Measurements from ENCODE around the genes TOMM7, TRA2A, FAM221A, STK31 and OSBPL3.

DNA sequence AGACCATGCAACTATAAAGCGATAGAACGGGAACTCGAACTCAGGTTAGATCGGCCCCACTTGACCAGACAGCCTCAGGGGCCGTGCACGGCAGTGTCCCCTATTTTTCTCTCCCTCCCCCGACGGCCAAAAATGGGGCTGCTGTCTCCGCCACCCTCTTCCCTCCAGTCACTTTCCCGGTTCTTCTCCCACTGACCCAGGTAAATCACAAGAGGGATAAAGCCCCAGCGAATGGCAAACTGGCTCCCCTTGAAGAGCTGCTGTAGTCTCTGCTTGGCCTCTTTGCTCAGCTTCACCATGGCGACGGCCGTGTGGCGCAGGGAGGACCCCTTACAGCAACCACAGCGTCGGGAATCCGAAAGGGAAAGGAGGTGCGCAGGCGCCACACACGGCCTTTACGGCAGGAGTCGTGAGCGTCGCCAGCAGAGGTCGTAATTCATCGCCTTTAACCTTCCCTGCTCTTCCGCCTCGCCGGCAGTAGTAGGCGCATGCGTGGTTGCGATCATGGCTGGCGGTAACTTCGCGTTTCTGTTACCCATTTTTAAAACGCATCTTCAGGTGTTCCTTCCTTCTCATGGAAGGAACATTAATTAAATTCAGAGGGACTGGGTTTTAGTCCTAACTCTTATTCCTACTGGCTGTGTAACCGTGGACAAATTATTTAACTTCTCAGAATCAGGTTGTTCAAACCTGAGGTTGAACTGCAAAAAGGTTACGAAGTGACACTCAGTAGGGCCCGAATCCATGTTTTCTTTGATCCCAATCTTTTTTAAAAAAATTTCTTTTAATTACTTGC is at the start of gene TOMM7:
TOMM7 (minus strand) TSS at position 369 of the 796 bp plus-strand sequence.
- PRO-cap, 2 experiments = peak in 2 of 2 experiments; most common plus-strand start position 489 of the sequence (in 2); most common minus-strand start position 368 of the sequence (in 2)

- PRO-cap, 2 experiments = no peak in any of the 2 experiments
Observed at GRCh38 chr7:22994672-22995747, 18.9 kb downstream of the HYCC1 start.

DNA sequence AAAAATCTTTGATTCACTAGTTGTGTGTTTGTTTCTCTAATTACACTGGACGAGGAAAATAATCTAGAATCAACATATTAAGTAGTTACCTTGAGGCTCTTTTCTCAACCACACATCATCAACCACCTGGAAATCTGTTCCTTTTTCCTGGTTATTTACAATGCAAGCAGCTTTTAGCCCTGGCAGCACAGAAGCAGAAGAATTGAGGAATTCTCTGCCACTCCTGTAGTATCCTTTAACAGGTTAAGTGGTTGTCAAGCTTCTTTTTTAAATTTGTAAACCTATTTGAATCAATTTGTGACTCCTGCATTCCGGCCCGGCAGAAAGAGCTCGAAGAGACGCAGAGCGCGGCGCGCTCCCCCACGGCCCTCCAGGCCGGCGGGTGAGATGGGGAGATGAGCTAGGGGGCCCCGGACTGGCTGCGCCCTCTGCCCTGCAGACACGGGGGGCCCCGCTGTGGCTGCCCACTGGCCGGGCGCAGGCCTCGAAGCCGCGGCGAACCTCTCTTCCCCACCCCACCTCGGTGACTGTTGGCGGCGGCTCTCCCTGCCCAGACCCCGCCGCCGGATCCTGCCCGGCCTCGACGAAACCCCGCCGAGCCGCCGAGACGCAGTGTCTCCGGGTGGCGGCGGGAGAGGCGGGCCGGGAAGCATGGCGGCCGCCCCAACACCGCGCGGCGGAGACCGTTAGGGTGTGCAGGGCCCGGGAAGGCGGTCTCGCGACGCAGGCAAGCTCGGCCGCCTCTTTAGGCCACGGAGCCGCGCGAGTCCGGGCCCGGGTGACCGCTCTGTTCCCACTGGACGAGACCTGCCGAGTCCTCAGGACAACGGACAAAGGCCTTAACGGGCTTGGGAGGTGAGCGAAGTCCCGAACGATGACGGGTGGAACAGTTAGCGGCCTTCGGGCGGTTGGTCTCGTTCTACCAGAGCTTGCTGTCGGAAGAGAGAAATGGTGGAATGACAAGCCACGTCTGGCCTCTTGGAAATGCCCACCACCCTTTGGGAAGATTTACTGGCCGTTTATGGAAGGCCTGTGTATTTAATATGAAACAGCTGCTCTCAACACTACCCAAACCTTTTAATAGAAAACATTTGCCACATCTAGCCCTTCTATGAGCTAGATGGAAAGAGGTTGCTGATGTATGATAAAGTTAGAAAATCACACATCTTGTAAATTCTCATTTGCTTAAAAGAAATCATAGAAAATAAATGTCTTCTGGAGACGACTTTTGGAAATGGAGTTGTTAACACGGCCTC is 24.2 kb downstream of the NUP42 start:
- PRO-cap, 2 experiments = no peak in any of the 2 experiments

GRCh38 chr7:23490734-23491361 is 20.6 kb upstream of the IGF2BP3 start:
- PRO-cap, 2 experiments = no peak in any of the 2 experiments

DNA sequence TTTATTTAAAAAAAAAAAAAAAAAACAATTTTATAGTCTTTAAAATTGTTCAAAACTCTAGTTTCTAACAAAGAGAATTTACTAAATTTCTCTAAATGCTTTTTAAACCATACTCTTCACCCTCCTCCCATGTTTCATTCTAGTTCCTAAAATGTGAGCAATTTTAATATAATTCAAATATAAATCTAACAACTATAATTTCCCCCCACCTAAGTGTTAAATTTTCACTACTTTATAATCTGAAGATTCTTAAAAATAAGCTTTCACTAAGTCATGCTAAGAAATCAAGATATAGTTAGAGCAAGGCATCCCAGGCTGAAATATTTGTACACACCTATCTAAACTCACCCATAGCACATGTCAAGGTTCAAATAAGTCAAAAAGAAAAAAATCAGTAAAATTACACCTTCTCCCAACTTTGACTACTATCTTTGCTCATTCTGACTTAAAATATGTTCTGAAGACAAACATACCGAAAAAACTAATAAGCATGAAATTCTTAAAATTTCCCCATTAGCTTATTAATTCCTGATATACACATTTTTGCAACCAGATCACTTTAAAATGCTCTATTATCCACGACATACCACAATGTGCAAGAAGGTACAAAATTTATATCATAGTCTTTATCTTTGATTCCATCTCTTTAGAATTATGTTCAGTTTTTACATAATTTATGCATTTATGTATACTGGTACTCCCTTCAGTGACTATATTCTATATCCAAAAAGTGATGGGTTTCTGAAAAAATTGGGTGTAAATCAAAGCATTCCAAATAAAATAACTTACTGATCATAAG is 9.0 kb downstream of the TRA2A start:
- PRO-cap, 2 experiments = no peak in any of the 2 experiments

DNA sequence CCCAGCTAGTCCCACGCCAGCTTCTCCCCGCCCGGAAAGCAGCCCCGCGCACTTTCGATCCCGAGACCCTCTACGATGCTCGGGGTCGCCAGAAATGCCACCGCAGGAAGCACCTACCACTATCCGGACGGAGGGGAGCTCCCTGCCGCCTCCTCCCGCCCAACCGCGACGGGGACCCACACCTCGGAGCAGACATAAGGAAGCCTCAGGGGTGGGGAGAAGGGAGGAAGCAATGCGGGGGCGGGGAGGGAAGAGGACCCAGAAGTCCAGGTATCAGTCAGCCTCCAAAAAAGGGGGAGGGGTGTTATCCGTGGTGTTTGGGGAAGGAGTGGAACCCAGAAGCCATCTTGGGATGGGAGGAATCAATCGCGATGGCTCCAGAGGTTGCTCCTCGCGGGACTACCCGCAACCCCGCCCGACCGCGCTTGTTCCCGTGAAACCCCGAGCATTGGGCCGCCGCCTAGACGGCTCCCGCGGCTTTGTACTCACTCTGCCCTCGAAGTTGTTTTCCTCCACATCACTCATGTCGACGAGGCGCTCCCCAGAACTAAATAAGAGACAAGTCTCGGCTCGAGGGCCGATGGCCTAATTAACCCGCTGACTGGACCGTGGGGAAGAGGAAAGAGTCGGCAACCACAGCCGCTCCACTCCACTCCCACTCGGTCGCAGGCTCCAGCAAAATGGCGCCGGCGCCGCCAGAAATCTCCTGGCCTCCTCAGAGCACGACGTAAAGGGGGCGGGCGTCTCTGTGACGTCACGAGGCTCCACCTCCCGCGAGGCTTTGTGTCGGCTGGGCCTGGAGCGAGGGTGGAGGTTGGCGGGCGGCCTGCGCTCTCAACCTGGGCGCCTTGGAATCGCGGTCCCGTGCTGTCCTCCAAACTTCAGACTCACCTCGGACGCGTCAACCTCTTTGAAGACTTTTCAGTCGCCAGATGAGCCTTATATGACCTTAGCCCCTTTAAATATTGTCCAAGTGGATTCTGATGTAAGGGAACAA is at the start of gene TRA2A:
TRA2A (minus strand) TSS at position 682 of the 997 bp plus-strand sequence.
- PRO-cap, 2 experiments = peak in 2 of 2 experiments; most common plus-strand start position 448 of the sequence (in 1); most common minus-strand start position 681 of the sequence (in 2)

GRCh38 chr7:23679785-23680652 is at the start of gene FAM221A:
Gene FAM221A, plus strand, starts transcription at chr7:23680199.
- PRO-cap, 2 experiments = peak in 2 of 2 experiments; most common plus-strand start chr7:23680161 (in 2); most common minus-strand start chr7:23680025 (in 1)

DNA sequence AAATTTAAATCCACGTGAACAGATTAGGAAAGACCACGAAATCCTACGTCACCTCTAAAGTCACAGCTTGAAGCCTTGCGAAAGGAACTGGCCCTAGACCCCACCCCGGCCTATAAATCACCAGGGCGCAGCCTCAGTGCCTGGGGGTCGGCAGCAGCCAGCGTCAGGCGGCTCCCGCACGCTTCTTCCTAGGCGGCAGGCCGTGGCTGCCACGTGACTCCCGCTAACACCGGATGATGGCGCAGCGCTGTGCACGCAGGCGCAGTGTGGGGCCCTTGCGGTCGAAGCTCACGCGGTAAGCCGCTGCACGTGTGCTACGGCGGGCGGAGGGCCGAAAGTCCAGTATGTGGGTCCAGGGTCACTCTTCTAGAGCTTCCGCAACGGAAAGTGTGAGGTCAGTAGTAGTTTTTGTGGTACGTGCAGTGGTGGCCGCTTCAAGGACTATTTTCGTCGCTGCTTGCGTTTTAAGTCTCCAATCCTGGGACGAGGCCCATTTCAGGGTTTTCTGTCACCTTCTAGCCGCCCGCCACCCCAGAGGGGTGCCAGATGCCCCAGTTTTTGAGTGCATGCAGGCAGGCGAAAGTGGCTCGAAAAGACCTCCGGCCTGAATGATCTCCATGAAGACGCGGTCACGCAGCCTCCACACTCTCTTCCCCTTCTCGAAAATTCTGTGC is at the start of gene STK31:
STK31 (plus strand) TSS at position 278 of the 674 bp plus-strand sequence.
- PRO-cap, 2 experiments = no peak in any of the 2 experiments

GRCh38 chr7:24719022-24719351 is 38.3 kb downstream of the GSDME start:
- PRO-cap, 2 experiments = no peak in any of the 2 experiments

DNA sequence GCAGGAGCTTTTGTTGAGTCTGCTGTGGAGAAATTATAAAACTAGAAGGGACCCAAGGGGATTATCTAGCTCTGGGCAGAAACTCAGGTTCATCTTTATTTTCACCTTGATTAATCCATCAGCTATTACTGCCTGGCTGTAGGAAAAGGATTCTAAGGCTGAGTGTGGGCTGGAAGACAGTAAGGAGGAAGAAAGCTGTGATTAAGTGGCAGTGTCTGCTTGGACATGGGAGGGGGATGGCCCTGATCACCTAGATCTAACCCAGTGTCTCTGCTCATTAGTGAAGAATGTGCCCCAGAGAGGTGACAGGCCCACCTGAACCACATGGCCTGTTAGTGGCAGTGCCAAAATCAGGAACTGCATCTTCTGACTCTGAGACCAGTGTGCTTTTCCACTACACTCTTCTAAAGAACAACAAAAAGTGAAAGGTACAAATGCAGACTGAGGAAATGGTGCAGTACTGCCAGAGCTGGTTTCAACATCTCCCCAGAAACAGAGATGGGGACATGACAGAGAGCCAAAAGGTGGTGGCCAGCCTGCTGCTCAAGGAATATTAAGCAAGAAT is 30.3 kb downstream of the GSDME start:
- PRO-cap, 2 experiments = no peak in any of the 2 experiments

DNA sequence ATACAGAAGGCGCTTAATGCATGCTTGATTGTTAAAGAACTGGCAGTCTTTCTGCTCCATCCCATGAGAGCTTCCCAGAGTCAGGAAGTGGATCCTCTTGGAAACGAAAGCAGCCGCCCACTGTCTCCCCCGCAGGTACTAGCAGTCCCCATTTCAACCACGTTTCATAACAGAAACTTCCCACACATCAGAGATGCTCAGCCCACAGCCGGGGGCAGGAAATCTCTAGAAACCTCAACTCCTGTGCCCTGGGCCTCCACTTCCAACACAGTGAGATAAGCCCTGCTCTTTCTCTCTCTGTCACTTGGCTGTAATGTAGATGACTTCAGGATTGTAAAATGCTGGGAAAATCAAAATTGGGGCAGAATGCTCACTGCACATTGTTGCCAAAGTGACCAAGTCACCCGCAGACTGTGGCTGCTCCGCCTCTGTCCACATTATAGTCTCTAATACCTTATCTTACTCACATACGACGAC is 28.6 kb downstream of the GSDME start:
- PRO-cap, 2 experiments = no peak in any of the 2 experiments

- PRO-cap, 2 experiments = no peak in any of the 2 experiments
Observed at GRCh38 chr7:24826107-24826521, 68.8 kb upstream of the GSDME start.

DNA sequence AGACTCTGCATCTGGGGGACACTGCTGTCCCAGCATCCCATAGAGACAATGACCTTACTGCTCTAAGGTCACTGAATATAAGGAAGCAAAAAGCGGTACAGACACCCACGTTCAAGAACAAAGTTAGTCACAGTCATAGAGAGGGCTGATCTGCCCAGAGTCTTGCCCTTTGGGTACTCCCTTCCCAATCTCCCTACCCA is 76.3 kb upstream of the GSDME start:
- PRO-cap, 2 experiments = no peak in any of the 2 experiments

DNA sequence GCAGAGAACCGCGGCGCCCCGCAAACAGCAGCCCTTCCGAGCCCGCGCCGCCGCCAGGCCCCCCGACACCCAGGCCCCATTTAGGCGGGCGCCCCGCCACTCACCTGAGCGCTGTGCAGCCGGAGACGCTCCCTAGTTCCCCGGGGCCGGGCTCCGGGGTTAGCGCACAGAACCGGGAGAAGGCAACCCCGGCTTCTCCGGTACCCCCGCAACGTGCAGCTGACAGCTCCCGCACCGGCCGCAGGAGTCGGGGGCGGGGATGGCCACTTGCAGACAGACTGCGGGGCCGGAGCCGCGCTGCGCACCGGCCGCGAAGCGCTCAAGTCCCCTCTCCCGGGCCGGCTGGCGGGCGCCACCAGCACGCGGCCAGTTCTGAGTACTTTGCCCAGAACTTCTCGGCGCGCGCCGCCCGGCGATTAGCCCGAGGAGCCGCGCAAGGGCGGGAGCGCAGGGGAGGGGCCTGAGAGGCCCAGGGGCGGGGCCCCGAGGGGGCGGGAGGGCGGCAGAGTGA is at the start of gene OSBPL3:
OSBPL3 (minus strand) TSS at position 397 of the 511 bp plus-strand sequence.
- PRO-cap, 2 experiments = peak in 2 of 2 experiments; most common minus-strand start position 418 of the sequence (in 2)

- PRO-cap, 2 experiments = no peak in any of the 2 experiments
Observed at GRCh38 chr7:25123863-25124212, 1.2 kb downstream of the CYCS start.

DNA sequence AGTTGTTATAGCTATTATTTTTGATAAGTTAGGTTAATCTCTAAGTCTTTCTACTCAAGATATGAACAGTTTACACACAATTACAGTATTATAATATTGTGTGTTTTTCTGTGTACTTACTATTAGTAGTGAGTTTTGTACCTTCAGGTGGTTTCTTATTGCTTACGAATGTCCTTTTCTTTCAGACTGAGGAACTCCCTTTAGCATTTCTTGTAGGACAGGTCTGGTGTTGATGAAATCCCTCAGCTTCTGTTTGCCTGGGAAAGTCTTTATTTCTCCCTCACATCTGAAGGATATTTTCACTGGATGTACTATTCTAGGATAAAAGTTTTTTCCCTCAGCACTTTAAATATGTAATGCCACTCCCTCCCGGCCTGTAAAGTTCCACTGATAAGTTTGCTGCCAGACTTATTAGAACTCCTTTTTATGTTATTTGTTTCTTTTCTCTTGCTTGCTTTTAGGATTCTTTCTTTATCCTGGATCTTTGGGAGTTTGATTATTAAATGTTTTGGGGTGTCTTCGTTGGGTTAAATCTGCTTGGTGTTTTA is 1.7 kb upstream of the CYCS start:
- PRO-cap, 2 experiments = no peak in any of the 2 experiments

DNA sequence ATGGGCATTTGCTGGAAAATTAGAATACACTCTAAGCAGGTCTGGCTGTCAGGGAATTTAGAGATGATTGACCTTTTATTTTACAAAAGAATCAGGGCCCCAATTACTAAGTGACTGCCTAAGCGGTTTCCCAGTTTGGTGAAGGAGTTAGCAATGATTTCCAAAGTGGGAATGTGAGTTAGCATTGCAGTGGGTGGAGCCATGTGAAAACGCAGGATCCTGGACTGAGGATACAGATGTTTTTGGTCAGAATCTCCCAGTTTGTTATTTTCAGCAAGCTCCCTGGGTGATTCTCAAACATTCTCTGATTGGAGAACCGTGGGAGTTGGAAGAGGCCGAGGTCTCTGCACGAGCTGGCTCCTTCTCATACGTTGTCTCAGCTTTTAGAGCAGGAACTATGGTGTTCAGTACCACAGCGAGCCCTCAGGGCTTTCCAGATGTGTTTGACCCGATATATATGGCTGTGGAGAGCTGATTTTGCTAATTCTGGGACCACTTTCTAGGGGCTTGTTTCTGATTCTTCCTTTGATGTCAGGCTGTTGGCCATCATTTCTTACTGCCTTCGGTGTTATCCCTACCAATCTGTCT is 396.5 kb upstream of the NPVF start:
- PRO-cap, 2 experiments = peak in 2 of 2 experiments; most common plus-strand start position 367 of the sequence (in 2); most common minus-strand start position 145 of the sequence (in 1)

- PRO-cap, 2 experiments = no peak in any of the 2 experiments
Observed at GRCh38 chr7:25846529-25847299, 305.3 kb upstream of the NFE2L3 start.

- PRO-cap, 2 experiments = no peak in any of the 2 experiments
Observed at GRCh38 chr7:25853756-25854711, 298.0 kb upstream of the NFE2L3 start.

GRCh38 chr7:25854844-25855504 is 297.0 kb upstream of the NFE2L3 start:
- PRO-cap, 2 experiments = peak in 1 of 2 experiments; most common plus-strand start chr7:25855325 (in 1)

Data from right ventricle myocardium (tissue), 1 donor.